Measurements from ENCODE around the gene DDX17.

DNA sequence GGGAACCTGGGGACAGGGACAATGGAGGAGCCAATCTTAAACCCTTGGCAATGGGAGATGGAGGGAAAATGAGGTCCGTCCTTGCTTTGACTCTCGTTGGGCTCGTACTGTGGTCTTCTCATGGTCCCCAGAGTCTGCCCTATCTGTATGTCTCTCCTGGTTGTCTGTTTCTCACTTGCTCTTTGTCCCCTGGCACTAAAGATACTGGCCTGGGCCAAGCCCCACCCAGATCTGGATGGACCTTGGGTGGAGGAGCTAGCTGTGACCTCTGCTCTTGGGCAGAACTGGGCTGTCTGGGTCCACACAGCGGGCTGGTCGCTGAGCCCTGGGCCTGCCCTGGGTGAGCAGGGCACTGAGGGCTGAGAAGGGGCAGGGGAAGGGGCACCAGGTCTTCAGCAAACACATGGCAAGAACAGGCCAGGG is 2.8 kb downstream of the SOX10 start:
- RAMPAGE, long total RNA: no peak
- RRBS: no CpG with 5 or more reads among the region's 5 CpGs
PRO-cap:
- standard: no peak
- CoPRO, capped RNA only, 2 experiments: no peak in any of the 2 experiments
- CoPRO, capped and uncapped RNA, 2 experiments: no peak in any of the 2 experiments
- CoPRO, uncapped RNA only, 2 experiments: no peak in any of the 2 experiments
CAGE:
- cytosol, long polyA plus RNA: no peak
- long polyA plus RNA: no peak
- nucleolus, long total RNA: no peak
- nucleus, long polyA plus RNA: no peak

- RAMPAGE, long total RNA: no peak
- RRBS: no CpG with 5 or more reads among the region's 16 CpGs
PRO-cap:
- standard: no peak
- CoPRO, capped RNA only, 2 experiments: no peak in any of the 2 experiments
- CoPRO, capped and uncapped RNA, 2 experiments: no peak in any of the 2 experiments
- CoPRO, uncapped RNA only, 2 experiments: no peak in any of the 2 experiments
CAGE:
- cytosol, long polyA plus RNA: no peak
- long polyA plus RNA: no peak
- nucleolus, long total RNA: no peak
- nucleus, long polyA plus RNA: no peak
Measured at GRCh38 chr22:38120619-38120951, 10.1 kb upstream of the BAIAP2L2 start.

DNA sequence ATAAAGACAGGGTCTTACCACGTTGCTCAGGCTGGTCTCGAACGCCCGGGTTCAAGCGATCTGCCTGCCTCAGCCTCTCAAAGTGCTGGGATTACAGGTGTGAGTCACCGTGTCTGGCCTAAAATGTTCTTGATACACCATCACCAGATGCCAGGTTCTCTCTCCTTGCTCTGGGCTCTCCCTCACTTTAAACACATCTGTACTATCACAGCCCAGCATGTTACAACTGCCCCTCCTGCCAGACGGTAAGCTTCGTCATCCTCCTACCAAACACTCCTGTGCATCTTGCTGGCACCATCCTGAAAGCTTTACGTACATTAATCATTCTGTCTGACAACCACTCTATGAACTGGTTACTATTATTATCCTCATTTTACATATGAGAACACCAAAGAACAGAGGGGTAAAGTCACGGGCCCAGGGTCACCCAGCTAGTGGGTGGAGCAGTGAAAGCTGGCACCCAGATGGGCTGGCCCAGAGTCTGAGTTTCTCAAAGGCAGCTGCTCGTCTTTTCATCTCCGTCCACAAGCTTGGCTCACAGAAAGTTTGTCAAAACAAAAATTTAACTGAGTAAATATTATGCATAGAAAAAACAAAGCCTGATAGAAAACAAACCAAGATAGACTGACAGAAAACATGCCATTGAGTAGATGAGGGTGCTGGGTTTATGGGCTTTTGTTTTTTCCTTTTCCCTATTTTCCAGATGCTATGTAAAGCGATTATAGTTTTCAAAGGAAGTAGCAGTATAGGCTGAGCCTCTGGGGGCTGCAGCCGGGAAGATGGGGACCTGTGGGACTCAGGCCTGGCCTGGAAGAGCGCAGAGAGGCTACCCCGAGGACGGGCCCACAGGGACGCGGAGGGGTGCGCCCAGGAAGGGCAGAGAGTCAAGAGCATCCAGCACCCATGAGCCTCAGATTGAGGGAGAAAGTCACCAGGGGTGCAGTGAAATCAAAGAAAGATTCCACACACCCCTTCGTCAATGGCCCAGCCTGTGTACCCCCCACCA is 9.5 kb downstream of the PLA2G6 start:
- RAMPAGE, long total RNA: no peak
- RRBS: no CpG with 5 or more reads among the region's 21 CpGs
PRO-cap:
- standard: no peak
- CoPRO, capped RNA only, 2 experiments: no peak in any of the 2 experiments
- CoPRO, capped and uncapped RNA, 2 experiments: no peak in any of the 2 experiments
- CoPRO, uncapped RNA only, 2 experiments: no peak in any of the 2 experiments
CAGE:
- cytosol, long polyA plus RNA: no peak
- long polyA plus RNA: no peak
- nucleolus, long total RNA: no peak
- nucleus, long polyA plus RNA: no peak

- RAMPAGE, long total RNA: no peak
- RRBS: no CpG with 5 or more reads among the region's 1 CpG
PRO-cap:
- standard: no peak
- CoPRO, capped RNA only, 2 experiments: no peak in any of the 2 experiments
- CoPRO, capped and uncapped RNA, 2 experiments: no peak in any of the 2 experiments
- CoPRO, uncapped RNA only, 2 experiments: no peak in any of the 2 experiments
CAGE:
- cytosol, long polyA plus RNA: no peak
- long polyA plus RNA: no peak
- nucleolus, long total RNA: no peak
- nucleus, long polyA plus RNA: no peak
Measured at GRCh38 chr22:38204133-38204300, 2.2 kb downstream of the MAFF start.

DNA sequence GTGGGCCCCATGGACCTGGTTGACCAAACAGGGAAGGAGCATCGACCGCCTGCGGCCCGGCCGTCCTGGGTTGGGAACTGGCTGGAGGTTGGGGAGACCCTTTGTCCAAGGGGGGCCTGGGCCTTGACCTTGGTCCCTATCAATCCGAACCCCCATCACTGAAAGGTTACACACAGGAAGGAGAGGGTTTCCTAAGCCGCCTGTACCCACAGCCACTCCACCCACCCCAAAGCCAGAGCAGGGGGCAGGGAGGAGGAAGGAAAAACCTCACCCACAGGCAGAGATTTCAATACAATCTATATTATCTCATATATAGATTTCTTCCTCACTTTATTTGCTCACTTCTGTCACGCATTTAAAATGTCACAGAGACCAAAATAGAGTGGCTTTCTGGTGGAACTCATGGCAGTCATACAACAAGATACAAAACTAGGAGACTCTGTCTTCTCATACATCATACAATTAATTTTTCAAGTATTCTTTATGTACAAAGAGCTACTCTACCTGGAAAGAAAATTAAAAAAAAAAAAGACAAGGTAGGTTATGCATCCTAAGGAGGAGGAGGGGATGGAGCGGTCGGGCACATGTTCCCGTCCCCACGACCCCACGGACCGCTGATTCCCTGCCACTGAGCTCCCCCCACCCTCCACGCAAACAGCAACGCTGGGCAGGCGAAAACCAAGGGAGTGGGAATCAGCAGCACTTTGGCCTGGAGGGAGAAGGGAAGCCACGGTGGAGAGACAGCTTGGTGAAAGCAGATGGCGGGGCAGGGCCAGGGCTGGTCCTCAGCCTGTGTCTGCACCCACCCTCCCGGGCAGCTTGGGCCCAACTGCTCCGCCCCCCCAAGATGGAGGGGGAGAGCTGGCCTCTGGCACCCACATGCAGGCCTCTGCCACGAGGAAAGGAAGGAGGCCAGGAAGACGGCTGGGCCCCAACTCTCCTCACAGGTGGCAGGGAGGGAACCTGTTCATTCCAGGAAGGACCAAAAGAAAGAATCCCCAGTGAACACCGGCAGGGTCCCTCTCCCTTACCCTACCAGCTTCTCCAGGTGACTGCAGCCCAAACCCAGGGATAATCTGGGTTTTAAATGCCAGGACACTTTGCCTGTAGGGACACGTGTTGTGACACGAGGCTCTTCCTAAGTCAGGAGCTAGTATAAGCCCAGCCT is 17.6 kb downstream of the MAFF start:
- RAMPAGE, long total RNA: no peak
- RRBS: no CpG with 5 or more reads among the region's 26 CpGs
PRO-cap:
- standard: no peak
- CoPRO, capped RNA only, 2 experiments: no peak in any of the 2 experiments
- CoPRO, capped and uncapped RNA, 2 experiments: no peak in any of the 2 experiments
- CoPRO, uncapped RNA only, 2 experiments: peak in 1 of 2 experiments; most common plus-strand start position 432 of the sequence (in 1); most common minus-strand start position 431 of the sequence (in 1)
CAGE:
- cytosol, long polyA plus RNA: no peak
- long polyA plus RNA: start-site peak on the minus strand centred at position 1,036 of the sequence, 142 bp wide, 6 and 8 reads in 2 replicates
- nucleolus, long total RNA: no peak
- nucleus, long polyA plus RNA: no peak

DNA sequence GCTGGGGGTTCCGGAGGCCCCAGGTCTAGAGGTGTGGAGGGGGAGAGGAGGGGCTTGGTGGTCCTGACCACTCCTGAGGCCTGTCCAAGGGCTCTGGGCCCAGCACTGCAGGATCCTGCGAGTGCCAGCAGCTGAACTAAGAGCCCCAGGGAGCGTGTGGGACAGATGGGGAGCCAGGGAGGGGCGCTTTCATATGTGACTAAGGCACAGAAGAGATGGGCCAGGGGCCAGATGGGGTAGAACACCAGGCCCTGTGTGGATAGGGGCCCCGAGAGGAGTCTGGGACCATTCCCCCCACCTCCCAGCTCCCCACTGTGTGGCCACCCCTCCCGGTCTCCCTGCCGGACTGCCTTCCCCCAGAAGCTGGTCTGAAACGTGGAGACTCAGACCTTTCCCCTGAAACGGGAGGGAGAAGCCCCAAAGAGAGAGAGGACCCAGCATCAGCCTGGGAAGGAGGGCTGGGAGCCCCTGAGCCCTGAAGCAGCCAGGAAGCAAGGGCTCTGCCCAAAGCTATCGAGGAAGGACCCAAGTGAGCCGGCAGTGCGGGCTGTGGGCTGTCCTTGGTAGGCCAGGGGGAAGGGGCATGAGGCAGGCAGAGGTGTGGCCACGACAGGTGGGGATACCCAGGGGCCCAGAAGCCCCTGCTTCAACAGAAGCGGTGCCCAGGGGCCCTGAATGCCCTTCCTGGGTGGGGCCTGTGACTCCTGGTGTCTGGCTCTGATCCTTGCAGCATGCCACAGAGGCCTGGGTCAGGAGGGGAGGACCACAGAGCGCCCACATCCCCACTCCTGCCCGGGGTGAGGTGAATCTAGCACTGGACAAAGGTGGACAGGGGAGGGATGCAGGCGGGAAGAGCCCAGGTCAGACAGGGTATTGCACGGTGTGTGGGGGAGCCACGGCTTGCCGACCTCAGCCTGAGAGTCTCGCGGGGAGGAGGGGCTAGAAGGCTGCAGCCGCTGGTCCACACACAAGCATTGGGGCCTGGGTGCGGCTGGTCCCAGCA is 18.7 kb downstream of the MAFF start:
- RAMPAGE, long total RNA: no peak
- RRBS: no CpG with 5 or more reads among the region's 24 CpGs
PRO-cap:
- standard: no peak
- CoPRO, capped RNA only, 2 experiments: no peak in any of the 2 experiments
- CoPRO, capped and uncapped RNA, 2 experiments: no peak in any of the 2 experiments
- CoPRO, uncapped RNA only, 2 experiments: peak in 1 of 2 experiments; most common minus-strand start position 740 of the sequence (in 1)
CAGE:
- cytosol, long polyA plus RNA: no peak
- long polyA plus RNA: no peak
- nucleolus, long total RNA: no peak
- nucleus, long polyA plus RNA: no peak

- RAMPAGE, long total RNA: no peak
- RRBS: no CpG with 5 or more reads among the region's 10 CpGs
PRO-cap:
- standard: no peak
- CoPRO, capped RNA only, 2 experiments: no peak in any of the 2 experiments
- CoPRO, capped and uncapped RNA, 2 experiments: no peak in any of the 2 experiments
- CoPRO, uncapped RNA only, 2 experiments: no peak in any of the 2 experiments
CAGE:
- cytosol, long polyA plus RNA: no peak
- long polyA plus RNA: no peak
- nucleolus, long total RNA: no peak
- nucleus, long polyA plus RNA: no peak
Measured at GRCh38 chr22:38230114-38230499, 28.3 kb downstream of the MAFF start.

GRCh38 chr22:38256487-38257195 is 16.2 kb downstream of the TMEM184B start:
- RAMPAGE, long total RNA: no peak
- RRBS: no CpG with 5 or more reads among the region's 13 CpGs
PRO-cap:
- standard: no peak
- CoPRO, capped RNA only, 2 experiments: no peak in any of the 2 experiments
- CoPRO, capped and uncapped RNA, 2 experiments: no peak in any of the 2 experiments
- CoPRO, uncapped RNA only, 2 experiments: no peak in any of the 2 experiments
CAGE:
- cytosol, long polyA plus RNA: no peak
- long polyA plus RNA: no peak
- nucleolus, long total RNA: no peak
- nucleus, long polyA plus RNA: no peak

GRCh38 chr22:38314484-38314733 is 2.8 kb downstream of the CSNK1E start:
- RAMPAGE, long total RNA: no peak
- RRBS: no CpG with 5 or more reads among the region's 8 CpGs
PRO-cap:
- standard: no peak
- CoPRO, capped RNA only, 2 experiments: no peak in any of the 2 experiments
- CoPRO, capped and uncapped RNA, 2 experiments: no peak in any of the 2 experiments
- CoPRO, uncapped RNA only, 2 experiments: no peak in any of the 2 experiments
CAGE:
- cytosol, long polyA plus RNA: no peak
- long polyA plus RNA: no peak
- nucleolus, long total RNA: no peak
- nucleus, long polyA plus RNA: no peak

- RAMPAGE, long total RNA: no peak
- RRBS: no CpG with 5 or more reads among the region's 5 CpGs
PRO-cap:
- standard: no peak
- CoPRO, capped RNA only, 2 experiments: no peak in any of the 2 experiments
- CoPRO, capped and uncapped RNA, 2 experiments: no peak in any of the 2 experiments
- CoPRO, uncapped RNA only, 2 experiments: no peak in any of the 2 experiments
CAGE:
- cytosol, long polyA plus RNA: no peak
- long polyA plus RNA: no peak
- nucleolus, long total RNA: no peak
- nucleus, long polyA plus RNA: no peak
Measured at GRCh38 chr22:38319248-38319714, 2.0 kb upstream of the CSNK1E start.

DNA sequence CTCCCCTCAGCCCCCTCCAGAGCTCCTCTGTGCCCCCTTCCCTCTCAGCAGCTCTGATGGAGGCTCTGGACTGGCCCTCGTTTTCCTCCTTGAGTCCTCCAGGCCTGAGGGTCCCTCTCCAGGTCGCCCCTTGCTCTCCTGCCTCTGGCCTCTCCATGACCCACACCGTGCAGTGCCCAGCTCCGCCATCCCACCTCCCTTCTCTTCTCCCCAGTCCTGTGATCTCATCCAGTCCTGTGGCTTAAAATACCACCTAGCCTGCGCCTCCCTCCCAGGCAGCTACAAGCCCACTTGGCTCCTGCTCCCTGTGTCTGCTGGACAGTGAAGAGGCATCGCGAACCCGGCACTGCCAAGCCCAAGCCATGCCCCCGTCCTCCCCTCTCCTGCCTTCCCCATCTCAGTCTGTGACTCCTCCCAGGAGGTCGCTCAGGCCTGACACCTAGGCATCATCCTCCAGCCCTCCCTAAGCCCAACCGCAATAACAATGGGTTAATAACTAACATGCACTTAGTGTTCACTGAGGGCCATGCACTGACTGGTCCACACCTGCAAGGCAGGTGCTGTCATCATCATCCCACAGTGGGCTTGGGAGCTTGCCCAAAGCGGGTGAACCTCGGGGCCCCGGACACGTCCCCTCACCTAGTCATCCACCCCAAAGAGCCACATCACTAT is 11.8 kb downstream of the KCNJ4 start:
- RAMPAGE, long total RNA: no peak
- RRBS: no CpG with 5 or more reads among the region's 15 CpGs
PRO-cap:
- standard: no peak
- CoPRO, capped RNA only, 2 experiments: no peak in any of the 2 experiments
- CoPRO, capped and uncapped RNA, 2 experiments: no peak in any of the 2 experiments
- CoPRO, uncapped RNA only, 2 experiments: no peak in any of the 2 experiments
CAGE:
- cytosol, long polyA plus RNA: no peak
- long polyA plus RNA: no peak
- nucleolus, long total RNA: no peak
- nucleus, long polyA plus RNA: no peak

- RAMPAGE, long total RNA: no peak
- RRBS: 96% methylated on average over 6 of the region's 14 CpGs
PRO-cap:
- standard: no peak
- CoPRO, capped RNA only, 2 experiments: no peak in any of the 2 experiments
- CoPRO, capped and uncapped RNA, 2 experiments: peak in 1 of 2 experiments; most common plus-strand start chr22:38486003 (in 1); most common minus-strand start chr22:38485853 (in 1)
- CoPRO, uncapped RNA only, 2 experiments: peak in 2 of 2 experiments; most common plus-strand start chr22:38486037 (in 1); most common minus-strand start chr22:38485769 (in 1)
CAGE:
- cytosol, long polyA plus RNA: no peak
- long polyA plus RNA: no peak
- nucleolus, long total RNA: no peak
- nucleus, long polyA plus RNA: no peak
Measured at GRCh38 chr22:38485675-38486563, 18.0 kb downstream of the KDELR3 start.

GRCh38 chr22:38487625-38488669 is 18.2 kb downstream of the DDX17 start:
- RAMPAGE, long total RNA: no peak
- RRBS: no CpG with 5 or more reads among the region's 12 CpGs
PRO-cap:
- standard: no peak
- CoPRO, capped RNA only, 2 experiments: no peak in any of the 2 experiments
- CoPRO, capped and uncapped RNA, 2 experiments: no peak in any of the 2 experiments
- CoPRO, uncapped RNA only, 2 experiments: peak in 2 of 2 experiments; most common minus-strand start chr22:38487771 (in 1)
CAGE:
- cytosol, long polyA plus RNA: no peak
- long polyA plus RNA: no peak
- nucleolus, long total RNA: no peak
- nucleus, long polyA plus RNA: no peak

GRCh38 chr22:38489101-38490068 is 16.7 kb downstream of the DDX17 start:
- RAMPAGE, long total RNA: no peak
- RRBS: no CpG with 5 or more reads among the region's 23 CpGs
PRO-cap:
- standard: no peak
- CoPRO, capped RNA only, 2 experiments: peak in 1 of 2 experiments; most common minus-strand start chr22:38489467 (in 1)
- CoPRO, capped and uncapped RNA, 2 experiments: peak in 1 of 2 experiments; most common minus-strand start chr22:38489842 (in 1)
- CoPRO, uncapped RNA only, 2 experiments: peak in 2 of 2 experiments; most common plus-strand start chr22:38490007 (in 1); most common minus-strand start chr22:38489199 (in 1)
CAGE:
- cytosol, long polyA plus RNA: no peak
- long polyA plus RNA: no peak
- nucleolus, long total RNA: no peak
- nucleus, long polyA plus RNA: no peak

DNA sequence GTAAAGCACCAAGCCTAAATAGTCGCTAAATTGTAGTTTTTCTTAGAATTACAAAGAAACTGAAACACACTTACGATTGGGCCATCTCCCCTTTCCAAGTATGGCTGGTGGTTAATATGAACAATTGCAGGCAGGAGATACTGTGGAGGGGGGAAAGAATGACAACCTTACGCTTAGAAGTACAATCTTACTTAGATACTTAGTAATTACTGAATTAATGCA is 8.2 kb downstream of the DDX17 start:
- RAMPAGE, long total RNA: no peak
- RRBS: no CpG with 5 or more reads among the region's 3 CpGs
PRO-cap:
- standard: no peak
- CoPRO, capped RNA only, 2 experiments: no peak in any of the 2 experiments
- CoPRO, capped and uncapped RNA, 2 experiments: no peak in any of the 2 experiments
- CoPRO, uncapped RNA only, 2 experiments: no peak in any of the 2 experiments
CAGE:
- cytosol, long polyA plus RNA: no peak
- long polyA plus RNA: no peak
- nucleolus, long total RNA: no peak
- nucleus, long polyA plus RNA: no peak

GRCh38 chr22:38504505-38505111 is 1.5 kb downstream of the DDX17 start:
- RAMPAGE, long total RNA: no peak
- RRBS: no CpG with 5 or more reads among the region's 21 CpGs
PRO-cap:
- standard: bidirectional peak, plus-strand start at chr22:38504936, minus-strand start at chr22:38504818
- CoPRO, capped RNA only, 2 experiments: peak in 2 of 2 experiments; most common plus-strand start chr22:38504928 (in 1); most common minus-strand start chr22:38504682 (in 1)
- CoPRO, capped and uncapped RNA, 2 experiments: no peak in any of the 2 experiments
- CoPRO, uncapped RNA only, 2 experiments: peak in 1 of 2 experiments; most common plus-strand start chr22:38504975 (in 1); most common minus-strand start chr22:38504710 (in 1)
CAGE:
- cytosol, long polyA plus RNA: no peak
- long polyA plus RNA: no peak
- nucleolus, long total RNA: no peak
- nucleus, long polyA plus RNA: no peak

- RAMPAGE, long total RNA: no peak
- RRBS: 1% methylated on average over 40 of the region's 88 CpGs
PRO-cap:
- standard: bidirectional peak, plus-strand start at chr22:38505683, minus-strand start at chr22:38505901
- CoPRO, capped RNA only, 2 experiments: peak in 2 of 2 experiments; most common plus-strand start chr22:38506086 (in 2); most common minus-strand start chr22:38505626 (in 1)
- CoPRO, capped and uncapped RNA, 2 experiments: no peak in any of the 2 experiments
- CoPRO, uncapped RNA only, 2 experiments: no peak in any of the 2 experiments
CAGE:
- cytosol, long polyA plus RNA: no peak
- long polyA plus RNA: no peak
- nucleolus, long total RNA: no peak
- nucleus, long polyA plus RNA: no peak
Measured at GRCh38 chr22:38505112-38506130, 690 bp downstream of the DDX17 start.

DNA sequence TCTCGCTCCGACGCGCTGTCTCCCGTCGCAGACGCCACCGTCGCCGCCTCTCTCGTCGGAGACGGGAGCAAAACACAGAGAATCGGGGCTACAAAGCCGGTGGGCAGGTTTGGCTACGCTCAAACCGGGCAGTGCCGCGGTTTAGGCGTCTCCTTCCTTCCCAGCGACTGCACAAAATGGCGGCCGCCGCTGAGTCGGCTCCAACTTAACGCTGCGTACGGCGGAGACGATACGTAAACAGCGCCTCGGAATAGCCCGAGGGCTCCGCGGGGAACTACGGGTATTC is at the start of gene DDX17:
DDX17 (minus strand) TSS at position 181 of the 286 bp plus-strand sequence.
- RAMPAGE, long total RNA: no peak
- RRBS: no CpG with 5 or more reads among the region's 37 CpGs
PRO-cap:
- standard: bidirectional peak, plus-strand start outside the sequence, minus-strand start at position 178 of the sequence
- CoPRO, capped RNA only, 2 experiments: peak in 2 of 2 experiments; most common minus-strand start position 178 of the sequence (in 2)
- CoPRO, capped and uncapped RNA, 2 experiments: peak in 2 of 2 experiments; most common minus-strand start position 178 of the sequence (in 2)
- CoPRO, uncapped RNA only, 2 experiments: peak in 1 of 2 experiments; most common minus-strand start position 252 of the sequence (in 1)
CAGE:
- cytosol, long polyA plus RNA: no peak
- long polyA plus RNA: no peak
- nucleolus, long total RNA: no peak
- nucleus, long polyA plus RNA: no peak